Measurements from ENCODE around the genes OR52N1, SMPD1, ARFIP2 and OR2D3.

- PRO-cap = unidirectional peak, minus-strand start at chr11:5690295
- RAMPAGE, long total RNA = no peak
Measured at GRCh38 chr11:5690117-5690661, 599 bp downstream of the TRIM22 start.

DNA sequence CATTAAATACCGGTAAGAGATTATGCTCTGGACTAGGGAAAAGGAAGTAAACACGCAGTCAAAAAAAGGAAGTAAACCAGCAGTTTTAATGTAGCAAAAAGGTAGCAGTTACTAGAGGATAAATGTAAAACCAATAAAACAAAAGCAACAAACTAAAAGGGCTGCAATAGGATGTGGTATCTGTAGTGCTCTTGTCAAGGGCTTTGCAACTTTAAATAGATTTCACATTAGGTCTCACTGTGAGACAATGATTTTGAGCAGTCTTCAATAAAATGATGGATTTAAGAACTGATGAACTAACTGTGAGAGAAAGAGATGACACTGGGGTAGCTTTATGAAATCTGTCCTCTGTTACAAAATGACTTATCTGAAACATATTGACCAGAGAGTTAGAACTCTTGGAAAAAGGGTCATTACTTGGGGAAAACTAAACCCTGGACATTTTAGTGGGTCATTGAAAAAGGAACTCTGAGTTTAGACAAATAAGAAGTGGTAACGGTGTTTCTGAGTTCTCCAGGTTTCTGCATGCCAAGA is 2.5 kb downstream of the TRIM22 start:
- PRO-cap = no peak
- RAMPAGE, long total RNA = no peak

GRCh38 chr11:5791184-5791502 is at the start of gene OR52N1:
OR52N1 (minus strand) TSS chr11:5791265.
- PRO-cap = no peak
- RAMPAGE, long total RNA = no peak

DNA sequence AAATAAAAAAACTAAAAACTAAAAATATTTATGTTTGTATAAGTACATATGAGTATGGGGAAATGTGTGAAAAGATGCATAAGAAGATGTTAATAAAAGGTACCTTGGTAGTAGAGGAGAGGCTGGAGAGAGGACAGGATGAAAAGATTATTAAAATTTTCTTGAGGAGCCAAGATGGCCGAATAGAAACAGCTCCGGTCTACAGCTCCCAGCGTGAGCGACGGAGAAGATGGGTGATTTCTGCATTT is 13.9 kb upstream of the OR52W1 start:
- PRO-cap = no peak
- RAMPAGE, long total RNA = no peak

- PRO-cap = no peak
- RAMPAGE, long total RNA = no peak
Measured at GRCh38 chr11:6352660-6353068, 32.4 kb upstream of the CAVIN3 start.

DNA sequence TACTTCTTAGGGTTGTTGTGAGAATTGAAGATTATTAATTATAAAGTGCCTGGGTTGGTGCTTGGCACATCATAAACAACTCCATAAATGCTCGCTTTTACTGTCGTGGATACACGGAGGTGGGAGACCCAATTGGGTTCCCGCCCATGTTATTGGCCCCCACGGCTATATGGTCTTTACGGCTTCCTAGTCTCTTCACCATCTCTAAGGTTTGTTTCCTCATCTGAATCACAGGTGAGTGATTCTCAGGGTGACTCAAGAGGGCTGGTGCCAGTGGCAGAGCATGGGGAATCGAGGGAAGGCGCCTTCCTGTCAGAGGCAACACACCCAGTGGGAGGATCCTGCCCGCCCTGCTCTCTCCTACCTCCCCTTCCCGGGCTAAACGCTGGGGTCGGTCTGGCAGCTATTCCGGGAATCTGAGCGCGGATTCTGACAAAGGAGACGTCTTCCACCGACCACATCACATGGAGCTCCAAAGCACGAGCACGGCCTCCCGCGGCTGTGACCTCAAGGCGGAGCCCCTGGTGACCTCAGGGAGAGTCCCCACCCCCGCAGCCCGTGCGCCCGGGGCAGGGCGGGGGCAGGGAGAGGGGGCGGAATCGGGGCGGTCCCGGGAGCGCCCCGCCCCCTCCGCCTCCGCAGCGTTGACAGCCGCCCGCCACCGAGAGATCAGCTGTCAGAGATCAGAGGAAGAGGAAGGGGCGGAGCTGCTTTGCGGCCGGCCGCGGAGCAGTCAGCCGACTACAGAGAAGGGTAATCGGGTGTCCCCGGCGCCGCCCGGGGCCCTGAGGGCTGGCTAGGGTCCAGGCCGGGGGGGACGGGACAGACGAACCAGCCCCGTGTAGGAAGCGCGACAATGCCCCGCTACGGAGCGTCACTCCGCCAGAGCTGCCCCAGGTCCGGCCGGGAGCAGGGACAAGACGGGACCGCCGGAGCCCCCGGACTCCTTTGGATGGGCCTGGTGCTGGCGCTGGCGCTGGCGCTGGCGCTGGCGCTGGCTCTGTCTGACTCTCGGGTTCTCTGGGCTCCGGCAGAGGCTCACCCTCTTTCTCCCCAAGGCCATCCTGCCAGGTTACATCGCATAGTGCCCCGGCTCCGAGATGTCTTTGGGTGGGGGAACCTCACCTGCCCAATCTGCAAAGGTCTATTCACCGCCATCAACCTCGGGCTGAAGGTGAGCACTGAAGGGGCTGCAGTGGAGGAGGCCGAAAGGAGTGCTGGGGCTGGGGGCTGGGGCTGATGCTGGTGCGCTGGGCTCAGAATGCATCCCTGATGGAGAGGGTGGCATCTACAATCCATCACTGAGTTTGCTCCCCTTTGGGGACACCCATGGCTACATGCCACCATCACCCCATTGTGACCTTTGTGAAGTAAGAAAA is at the start of gene SMPD1:
Gene SMPD1 (plus strand): TSS at position 732 of the 1,379 bp plus-strand sequence.
- PRO-cap = bidirectional peak, plus-strand start at position 732 of the sequence, minus-strand start at position 503 of the sequence
- RAMPAGE, long total RNA = no peak

DNA sequence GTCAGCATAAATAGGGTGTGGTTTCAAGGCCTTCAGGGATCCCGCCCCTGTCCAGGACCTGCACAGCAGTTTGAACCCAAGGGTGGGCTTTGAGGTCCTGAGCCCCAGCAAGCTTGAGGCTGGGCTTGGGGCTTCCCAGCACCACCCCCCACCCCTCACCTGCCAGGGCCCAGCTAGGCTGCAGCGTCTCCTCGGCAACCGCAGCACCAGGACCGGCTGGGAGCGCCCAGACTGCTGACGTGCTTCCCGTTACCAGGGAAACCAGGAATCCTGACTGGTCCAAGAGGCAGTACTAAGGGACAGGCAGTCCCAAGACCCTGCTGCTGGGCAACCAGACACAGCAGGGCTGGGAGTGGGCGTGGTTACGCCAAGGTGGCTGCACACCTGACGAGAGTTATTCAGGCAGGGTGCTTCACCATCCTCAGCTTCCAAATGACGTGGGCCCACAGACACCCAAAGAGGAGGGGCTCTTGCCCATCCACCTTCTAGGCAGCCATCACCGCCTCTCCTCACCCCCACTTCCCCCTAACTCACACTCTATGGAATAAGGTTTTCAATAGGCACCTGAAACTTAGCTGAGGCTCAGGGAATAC is 13.6 kb downstream of the APBB1 start:
- PRO-cap = no peak
- RAMPAGE, long total RNA = no peak

DNA sequence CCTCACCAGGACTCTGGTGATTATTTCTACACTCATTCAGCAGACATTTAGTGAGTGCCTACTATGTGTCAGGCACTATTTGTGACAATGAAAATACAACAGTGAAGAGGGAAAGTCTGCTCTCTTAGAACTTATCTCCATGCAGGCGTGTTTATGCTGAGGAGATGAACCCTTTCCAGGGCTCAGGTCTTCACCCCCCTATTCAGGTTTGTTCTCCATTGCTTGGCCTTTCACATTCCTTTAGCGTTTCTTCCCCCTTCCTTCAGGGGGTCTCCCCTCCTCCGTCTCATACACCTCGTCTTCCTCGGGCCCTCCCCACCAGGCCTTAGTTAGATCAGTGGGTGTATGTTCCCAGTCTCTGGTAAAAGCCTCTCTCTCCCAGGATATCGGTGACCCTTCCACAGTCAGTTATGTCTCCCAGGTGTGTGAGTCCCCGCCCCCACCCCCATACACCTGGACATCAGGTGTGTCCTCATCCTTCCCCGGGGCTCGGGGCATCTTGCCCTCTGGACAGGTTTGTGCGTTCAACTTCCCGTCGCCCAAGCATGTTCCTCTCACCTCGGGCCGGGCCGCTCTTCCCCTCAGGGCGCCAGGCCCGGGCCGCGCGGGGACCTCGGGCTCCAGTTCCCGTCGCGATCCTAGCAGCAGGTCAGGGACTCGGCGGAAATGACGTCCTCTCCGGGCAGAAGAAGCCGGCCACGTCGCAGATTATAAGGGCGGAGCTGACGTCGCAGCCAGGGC is at the start of gene ARFIP2:
Gene ARFIP2 (minus strand): TSS at position 659 of the 741 bp plus-strand sequence.
- PRO-cap = bidirectional peak, plus-strand start outside the sequence, minus-strand start at position 659 of the sequence
- RAMPAGE, long total RNA = no peak

- PRO-cap = no peak
- RAMPAGE, long total RNA = no peak
Measured at GRCh38 chr11:6606013-6606338, 2.4 kb downstream of the ILK start.

DNA sequence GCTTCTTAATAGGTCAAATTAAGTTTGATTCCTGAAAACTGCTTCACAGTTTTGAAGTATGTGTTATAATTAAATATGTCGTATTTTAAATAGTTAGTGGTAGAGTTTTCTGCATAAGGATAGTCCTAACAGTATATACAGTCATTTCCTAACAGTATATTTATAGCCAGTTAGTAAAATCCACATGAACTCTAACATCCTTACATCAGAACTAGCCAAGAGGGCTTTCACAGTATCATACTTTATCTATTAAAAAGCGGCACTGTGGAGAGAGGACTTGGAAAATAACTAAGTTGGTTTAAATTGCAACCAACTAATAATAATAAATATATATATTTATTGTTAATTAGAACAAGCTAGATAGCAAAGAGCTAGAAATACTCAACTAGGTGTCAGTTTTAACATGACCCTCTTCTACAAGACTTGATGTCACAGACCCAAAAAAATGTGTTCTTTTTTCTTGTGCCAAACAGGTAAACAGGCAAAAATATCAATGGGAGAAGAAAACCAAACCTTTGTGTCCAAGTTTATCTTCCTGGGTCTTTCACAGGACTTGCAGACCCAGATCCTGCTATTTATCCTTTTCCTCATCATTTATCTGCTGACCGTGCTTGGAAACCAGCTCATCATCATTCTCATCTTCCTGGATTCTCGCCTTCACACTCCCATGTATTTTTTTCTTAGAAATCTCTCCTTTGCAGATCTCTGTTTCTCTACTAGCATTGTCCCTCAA is at the start of gene OR2D3:
Gene OR2D3 (plus strand): TSS at position 446 of the 733 bp plus-strand sequence.
- PRO-cap = no peak
- RAMPAGE, long total RNA = no peak

DNA sequence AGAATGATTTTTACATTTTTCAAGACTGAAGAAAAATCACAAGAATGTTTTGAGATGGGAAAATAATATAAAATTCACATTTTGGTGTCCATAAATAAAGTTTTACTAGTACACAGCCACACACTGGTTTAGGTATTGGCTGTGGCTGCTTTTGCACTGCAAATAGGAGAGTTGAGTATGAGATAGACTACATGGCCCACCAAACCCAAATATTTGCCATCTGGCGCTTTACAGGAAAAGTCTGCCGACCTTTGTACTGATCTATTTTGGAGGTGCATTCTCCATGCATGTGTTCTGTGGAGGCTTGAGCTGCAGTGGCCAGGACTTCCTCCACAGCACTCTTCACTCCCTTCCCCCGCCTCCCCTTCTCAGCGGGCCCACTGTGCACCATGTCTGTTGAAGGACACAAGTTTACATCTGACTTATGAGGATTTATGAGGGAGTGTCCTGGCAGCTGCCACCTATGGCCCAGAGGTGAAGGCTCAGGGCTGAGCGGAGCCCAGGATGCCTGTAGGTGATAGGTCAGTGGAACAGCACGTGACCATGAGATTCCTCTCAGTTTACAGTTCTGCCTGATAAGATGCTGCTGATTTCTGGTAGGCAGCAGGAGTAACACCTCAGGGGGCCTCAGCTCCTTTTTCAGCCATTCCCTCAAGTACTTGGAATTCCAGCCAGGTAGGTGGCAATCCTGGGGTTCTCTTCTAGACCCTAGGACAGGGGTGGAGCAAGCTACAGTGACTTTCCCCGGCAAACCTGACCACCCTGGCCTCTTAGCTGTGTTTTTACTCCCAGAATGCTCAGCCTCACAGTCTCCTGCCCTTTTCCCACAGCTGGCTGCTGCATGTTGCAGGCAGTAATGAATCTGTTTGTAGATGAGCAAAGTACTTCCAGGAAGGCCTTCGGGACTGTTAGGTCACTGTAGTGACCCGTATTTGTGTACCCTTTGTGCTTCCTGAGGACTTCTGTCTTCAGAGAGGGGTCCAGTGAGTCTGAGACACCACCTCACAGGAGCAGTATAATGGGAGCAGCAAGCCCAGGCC is 59.9 kb downstream of the PPFIBP2 start:
- PRO-cap = no peak
- RAMPAGE, long total RNA = no peak

DNA sequence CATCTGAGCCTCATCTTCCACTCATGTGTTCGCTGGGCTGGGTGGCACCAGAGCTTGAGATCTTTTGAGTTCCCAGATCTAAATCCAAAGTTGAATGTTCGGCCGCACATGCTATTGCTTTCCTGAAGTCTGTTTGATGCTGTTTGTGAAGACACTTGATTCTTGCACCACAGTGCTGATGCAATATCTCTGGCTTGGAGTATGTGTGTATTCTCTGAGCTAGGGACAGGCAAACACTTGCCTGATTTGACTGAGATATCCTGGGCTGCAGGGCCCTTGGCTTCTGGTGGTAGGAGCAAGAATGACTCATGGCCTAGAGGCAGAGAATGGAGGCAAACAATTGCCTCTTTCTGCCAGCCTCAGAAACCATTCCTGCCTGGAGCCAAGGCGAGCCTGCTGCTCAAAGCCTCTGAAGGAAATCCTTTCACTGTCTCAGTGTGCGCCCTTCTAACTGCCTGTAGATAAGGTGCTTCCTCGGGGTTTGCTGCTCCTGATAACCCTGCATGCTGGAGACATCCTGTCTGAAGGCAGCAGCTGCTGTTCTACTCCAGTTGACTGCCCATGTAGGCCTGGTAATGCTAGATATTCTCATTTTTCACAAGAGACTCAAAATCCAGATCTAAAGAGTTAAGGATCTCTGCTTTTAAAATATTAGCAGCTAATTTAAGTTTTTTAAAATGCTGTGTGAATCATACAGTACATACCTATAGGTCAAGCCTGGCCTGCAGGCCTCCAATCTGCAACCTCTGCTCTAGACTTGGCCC is 72.9 kb downstream of the CYB5R2 start:
- PRO-cap = no peak
- RAMPAGE, long total RNA = no peak

GRCh38 chr11:8059722-8060157 is 21.3 kb upstream of the TUB start:
- PRO-cap = no peak
- RAMPAGE, long total RNA = no peak

DNA sequence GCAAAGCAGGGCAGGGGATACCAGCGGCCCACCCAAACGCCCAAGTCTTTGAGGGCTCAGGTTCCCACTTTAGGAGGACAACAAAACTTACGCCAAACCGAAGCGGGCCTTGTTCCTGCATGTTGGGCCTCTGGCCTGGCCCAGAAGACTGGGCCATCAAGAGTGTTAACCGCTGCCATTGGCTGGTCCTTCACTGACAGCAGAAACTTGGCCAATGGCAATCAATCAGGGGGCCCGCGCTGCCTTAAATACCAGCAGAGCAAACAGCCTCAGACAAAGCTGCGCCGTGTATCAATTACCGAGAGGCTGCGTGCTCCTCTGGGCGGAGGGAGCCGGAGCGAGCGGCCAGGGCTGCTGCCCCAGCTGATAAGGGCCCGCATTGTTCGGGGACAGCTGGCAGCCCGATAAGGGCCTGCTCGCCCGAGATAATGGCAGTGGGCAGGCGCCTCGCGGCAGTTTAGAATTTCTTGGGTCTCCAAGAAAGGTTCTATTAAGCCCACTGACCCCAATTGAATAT is 37.4 kb upstream of the RIC3 start:
- PRO-cap = no peak
- RAMPAGE, long total RNA = no peak

DNA sequence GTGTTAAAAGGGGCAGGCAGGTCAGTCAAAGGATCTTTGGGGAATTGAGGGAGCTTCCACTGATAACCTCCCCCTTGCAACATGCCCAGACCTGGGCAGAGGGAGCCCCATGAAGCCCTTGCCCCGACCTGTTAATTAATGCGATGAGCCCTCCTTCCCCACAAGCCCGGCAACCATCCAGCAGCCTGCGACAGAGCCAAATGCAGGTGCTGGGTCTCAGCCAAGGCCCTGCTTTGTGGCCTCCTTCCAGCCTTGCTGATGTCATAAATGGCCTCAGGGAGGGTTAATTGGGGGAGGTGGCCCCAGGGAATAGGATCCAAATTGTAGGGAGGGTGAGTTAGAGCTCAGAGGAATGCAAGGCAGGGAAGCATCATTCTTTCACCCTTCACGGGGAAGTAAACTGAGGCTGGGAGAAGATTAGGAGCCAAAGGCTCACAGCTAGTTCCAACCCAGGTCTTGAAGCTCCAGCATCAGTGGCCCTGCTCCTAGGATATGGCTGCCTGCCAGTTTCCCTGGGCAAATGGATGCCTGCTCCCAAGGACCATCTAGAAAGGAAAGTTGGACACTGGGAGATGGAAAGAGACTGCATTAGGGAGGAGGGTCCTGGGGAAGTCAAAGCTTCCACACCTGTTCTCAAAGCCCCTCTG is 34.3 kb downstream of the LMO1 start:
- PRO-cap = no peak
- RAMPAGE, long total RNA = no peak

DNA sequence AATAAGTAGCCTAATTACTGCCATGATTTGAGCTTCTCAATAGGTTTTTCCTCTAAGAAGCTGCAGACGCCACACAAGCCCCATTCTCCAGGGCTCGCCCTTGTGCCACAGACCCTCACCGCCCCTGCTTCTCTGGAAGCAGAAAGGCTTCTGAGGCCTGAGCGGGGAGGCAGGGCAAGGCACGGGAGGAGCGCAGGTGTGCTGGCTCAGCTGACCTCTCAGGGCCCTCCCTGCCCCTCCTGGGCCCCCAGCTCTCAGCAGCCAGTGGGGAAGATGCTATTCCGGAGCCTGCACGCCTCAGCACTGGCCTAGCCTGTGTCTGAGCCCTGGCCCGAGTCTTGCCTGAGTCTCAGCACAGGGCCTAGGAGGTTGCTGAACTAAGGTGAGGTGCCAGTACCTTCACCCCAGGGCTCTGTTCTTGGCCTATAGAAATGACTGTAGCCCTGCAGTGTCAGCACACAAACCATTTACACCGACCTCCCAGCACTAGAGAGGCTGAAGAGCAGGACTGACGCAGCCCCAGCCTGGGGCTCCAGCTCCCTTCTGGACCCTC is 47.1 kb upstream of the LMO1 start:
- PRO-cap = no peak
- RAMPAGE, long total RNA = no peak

DNA sequence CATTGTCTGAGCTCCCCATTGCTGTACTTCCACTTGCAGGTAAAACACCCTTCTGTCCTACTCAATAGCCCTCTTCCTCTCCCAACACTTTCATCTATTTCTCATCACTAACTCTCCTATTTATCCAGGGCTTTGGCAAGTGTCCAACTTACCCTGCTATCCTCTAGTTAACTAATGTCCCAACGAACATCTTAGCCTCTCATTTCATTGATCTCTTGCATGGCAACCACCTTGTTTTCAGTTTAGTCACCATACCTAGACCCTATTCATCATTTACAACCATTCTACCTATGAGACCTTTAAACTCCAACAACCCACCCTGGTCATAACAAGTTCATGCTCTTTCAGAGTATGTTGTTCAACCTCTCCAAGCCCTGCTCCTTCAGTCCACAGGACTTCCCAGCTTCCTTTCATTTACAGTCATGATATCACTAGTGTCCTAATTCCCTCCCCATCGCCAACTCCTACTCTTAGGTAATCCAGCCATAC is 38.7 kb downstream of the TRIM66 start:
- PRO-cap = no peak
- RAMPAGE, long total RNA = no peak

DNA sequence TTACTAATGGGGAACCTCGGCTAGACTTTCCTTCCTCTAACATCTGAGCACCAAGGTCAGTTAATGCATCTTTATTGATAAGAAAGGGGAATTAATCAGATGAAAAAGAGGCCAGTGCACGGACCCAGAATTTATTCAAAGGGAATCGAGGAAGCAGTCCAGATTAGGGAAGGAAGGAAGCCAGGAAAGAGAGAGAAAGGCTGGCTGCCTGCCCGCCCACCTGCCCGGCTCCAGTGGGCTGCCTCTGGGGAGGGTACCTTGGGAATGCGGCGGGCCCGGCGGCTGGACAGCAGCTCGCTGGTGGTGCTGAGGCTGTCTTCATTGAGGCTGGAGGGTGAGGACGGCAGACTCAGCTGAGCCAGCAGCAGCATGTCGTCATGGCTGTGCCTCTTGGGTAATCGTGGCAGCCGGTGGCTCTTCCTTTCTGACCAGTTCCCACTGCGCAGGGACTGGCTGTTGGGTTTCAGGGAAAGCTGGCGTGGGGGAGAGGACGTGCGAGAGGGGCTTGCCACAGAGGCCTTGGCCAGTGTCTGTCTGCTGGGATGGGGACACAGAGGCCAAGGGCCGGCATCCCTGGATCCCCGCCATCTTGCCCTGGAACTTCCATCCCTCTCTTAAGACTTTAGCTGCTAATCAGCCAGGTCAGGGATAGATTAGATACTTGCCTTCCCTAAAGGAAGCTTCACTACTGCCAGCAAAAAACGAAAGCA is 32.9 kb downstream of the RPL27A start:
- PRO-cap = no peak
- RAMPAGE, long total RNA = no peak

GRCh38 chr11:8717338-8718652 is 35.2 kb downstream of the RPL27A start:
- PRO-cap = no peak
- RAMPAGE, long total RNA = no peak

DNA sequence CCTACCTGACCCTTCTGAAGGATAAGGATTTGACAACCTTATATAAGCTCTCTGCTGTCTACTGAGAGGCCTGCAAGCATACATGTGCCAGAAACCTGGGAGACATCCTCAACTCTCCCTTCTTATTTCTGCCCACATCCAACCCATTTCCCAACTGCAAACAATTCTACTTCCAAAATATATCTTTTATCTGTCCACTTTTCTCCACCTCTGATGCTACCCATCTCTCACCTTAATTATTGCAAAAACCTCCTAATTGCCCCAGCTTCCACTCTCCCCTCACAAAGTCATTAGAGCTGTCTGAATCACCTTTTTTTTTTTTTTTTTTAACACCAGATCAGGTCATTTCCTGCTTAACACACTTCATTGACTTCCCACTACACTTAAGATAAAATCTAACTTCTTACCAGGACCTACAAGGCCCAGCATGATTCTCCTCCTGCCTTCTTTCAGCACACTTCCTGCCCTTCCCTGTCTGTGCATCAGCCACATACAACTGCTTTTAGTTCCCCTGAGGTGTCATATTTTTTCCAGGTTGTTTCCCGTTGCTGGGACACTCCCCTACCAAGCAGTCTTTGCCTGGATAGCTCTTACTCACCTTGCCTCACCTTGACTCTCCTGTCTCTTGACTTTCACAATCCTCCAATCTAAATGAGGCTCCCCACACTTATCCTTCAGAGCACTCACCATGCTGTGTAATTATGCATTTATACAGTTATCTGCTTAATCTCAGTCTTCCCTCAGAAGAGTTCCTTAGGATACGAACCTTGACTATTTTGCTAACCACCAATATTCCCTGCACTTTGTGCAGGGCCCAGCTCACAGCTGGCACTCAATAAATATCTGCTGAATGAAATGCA is 3.7 kb upstream of the DENND2B start:
- PRO-cap = no peak
- RAMPAGE, long total RNA = no peak